REH cell (cell line): ENCODE data around the gene FSTL5.

- PRO-cap = no peak
These were observed 346.0 kb downstream of the FSTL5 start for GRCh38 chr4:161817788-161818181.

GRCh38 chr4:162163684-162164675, at the start of gene FSTL5:
FSTL5 (minus strand) TSS chr4:162164000.
- PRO-cap = no peak

GRCh38 chr4:162406622-162407179, 242.9 kb upstream of the FSTL5 start:
- PRO-cap = no peak

- PRO-cap = no peak
These were observed 52.5 kb downstream of the NAF1 start for GRCh38 chr4:163114261-163114593.

DNA sequence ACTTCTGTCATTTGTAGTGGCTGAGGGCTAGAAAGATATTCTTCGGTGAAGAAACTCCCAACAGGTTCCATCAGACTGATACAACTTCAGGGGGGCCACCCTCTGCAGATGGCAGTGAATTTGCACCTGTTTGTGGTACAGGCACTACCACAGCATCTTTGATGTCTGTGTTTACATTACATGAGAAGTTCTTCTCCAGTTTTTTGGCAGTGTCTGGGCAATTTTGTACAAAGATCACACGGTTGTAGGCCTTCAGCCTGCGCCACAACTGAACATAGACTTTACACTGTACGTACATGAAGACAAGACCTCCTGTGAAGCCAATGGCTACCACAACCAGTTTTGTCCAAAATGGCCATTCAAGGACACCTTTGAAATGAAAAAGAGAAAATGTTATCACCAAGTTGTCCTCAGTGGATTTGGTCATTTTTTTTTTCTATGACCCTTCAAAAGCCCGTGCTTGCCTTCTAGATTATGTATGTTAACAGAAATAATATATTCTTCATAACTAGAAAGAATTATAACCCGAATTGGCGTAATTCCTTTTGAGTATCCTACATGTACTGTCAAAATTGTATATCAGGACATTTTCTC, 34.3 kb downstream of the TMA16 start:
- PRO-cap = no peak

DNA sequence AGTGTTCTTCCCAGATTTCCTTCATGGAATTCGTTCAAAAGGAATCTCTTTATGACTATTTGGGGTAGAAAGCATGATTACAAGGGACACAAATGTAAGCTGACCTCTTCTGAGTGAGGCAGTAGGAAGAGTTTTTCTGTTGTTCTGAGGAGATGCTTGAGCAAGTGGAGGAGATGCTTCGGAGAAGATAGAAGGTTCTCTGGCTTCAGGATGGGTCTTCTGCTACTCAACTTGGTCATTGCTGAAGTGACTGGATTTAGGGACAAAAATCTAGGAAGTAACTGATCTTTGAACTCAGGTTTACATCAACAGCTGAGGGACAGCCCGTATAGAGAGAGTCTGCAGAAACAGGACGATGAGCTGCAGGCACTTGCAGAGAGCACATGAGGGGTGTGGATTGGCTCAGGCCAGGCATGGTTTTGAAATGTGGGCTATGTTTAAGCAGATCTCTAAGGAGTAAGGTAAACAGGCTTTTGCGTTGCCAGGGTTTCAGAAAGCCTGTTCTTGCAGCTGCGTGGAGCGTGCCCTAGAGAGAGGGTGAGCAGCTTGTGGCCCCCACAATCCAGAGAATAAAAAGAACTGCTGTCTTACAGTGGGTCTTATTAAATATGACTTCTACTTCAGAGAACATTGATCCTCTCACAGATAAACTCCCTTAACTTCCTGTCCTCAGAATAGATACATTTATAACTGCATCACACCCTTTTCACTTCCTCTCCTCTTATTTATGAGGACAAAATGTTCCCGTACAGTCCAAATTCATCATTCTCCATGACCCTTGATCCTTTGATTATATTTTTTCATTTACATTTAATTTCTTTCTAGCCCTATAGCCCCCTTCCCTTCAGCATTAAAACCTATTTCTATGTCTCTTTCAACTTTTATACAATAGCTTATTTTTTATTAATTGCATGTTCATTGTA, 64.0 kb downstream of the TMA16 start:
- PRO-cap = bidirectional peak, plus-strand start at position 507 of the sequence, minus-strand start at position 404 of the sequence

DNA sequence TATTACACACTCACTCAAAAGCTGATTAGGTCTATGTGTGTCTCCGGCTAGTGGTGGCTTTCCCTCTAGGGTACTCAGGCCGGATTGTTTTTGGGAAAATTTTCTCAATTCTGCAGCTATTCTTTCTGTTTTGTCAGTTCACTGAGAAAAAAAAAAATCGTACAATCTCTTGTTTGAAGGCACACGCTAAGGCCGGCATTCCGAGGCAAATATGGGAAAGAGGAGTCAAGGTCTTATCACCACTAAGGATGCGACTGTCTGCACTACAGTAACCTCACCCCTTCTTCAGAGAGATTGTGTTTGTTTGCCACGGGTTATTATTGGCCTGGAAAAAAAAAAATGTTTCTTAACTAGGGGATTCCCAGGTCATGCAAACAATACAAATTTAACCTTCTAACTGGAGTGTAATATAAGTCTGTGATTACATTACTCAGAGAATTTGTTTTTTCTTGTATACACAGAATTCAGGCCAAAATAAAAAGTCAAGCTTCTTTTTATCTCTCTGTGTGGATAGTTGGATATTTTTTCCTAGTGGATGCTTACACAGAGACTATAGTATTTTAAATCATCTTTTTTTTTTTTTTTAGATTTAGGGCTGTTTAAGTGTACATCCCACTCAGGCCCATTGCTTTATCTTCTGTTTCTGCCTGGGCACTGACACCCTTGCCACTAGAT, 168.3 kb downstream of the TMA16 start:
- PRO-cap = no peak

DNA sequence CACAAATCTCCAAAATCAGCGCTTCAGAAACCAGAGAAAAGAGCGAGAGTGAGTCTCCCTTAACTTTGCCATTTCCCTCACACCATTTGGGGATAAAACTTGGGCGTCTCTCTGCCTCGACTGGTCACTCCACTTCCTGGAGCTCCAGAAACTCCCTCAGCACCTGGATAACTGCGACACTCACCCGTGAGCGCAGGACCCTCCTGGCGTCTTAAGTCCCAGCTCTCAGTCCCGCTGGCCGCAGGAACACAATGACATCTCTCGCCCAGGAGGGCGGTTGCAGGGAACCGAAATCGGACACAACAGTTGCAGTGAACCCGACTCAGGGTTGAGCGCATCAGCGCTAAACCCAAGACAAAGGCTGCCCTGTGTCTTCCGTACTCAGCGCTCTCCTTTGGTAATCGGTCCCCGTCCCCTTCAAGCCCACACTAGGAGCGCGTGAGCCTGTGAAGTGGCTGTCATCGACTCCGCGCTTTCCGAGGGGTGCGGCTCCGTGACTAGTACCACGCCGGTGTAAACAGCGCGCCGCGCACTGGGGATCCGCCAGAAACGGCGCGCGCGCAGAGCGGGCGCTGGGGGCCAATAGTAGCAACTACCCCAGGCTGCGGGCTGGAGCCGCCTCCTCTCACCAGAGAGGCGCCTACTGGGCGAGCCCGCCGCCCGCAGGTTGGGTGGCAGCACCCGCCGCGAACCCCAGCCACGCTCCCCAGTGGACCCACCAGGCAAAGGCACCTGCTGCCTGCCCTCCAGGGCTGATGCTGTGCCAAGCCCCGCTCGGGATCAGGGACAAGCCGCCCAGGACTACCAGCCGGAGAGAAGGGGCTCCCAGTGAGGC, 599 bp downstream of the MARCHF1 start:
- PRO-cap = no peak

DNA sequence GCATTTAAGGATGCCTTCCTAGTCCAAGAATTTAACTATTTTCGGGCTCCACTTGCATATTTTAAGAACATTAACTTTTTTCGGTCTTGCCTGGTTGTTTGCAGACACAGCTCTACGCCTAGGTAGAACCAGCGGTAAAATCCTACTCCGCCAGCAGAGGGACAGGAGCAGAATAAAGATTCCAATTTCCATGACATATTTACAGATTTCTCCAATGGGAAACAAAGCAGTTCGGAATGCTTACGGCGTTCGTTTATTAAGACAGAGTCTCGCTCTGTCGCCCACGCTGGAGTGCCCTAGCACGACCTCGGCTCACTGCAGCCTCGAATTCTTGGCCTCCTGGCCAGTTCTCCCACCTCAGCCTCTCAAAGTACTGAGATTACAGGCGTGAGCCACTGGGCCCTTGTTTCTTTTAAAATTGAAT, 432 bp upstream of the TMEM192 start:
- PRO-cap = no peak

DNA sequence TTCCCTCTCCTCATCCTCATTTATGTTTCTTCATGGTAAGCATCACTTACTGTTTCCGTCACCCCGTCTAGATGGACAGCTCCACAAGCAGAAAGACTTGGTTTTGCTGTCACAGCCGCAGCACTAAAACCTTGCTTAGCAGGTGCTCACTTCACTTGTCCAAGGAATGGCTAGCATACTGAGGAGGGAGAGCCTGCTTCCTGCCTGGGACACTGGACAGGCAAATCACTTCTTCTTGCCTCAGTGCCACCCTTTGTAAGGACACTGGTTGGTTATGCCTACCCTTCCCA, 506 bp upstream of the KLHL2 start:
- PRO-cap = no peak

DNA sequence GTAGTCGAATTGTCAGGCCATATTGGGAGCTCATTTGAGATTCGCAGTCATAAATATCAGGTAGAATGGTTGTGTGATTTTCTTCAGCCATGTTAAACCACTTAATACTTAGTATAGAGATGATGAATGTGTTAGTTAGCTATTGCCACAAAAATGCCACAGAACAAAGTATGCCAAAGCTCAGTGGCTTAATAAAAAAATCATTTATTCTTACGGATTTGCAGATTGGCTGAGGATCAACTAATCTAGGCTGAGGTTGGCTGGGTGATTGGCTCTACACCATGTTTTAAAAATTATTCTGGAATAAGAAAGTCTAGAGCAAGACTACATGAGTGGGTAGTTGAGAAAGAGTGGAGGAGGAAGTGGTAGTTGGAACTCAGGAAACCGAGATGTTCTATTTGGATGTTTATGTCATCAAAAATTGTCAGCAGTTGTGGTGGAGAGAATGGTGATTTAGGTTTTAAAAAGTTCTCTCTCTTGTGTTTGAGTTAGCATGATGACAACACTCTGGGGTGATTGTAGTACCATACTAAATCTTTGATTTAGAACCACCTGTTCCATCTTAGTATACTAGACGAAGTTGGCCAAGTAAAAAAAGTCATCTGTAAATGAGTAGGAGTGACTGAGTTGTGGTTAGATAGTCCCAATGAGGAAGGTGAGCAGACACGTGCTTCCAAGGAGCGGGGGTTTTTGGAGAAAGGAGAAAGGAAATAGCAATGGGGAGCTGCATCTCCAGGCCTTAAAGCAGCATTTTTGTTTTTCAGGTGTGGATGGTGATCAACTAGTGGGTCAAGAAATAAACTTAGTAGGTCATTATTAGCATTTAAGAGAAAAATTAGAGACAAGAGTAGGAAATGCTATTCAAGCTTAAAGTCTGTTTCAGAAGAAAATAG, 31.4 kb downstream of the GK3 start:
- PRO-cap = no peak

- PRO-cap = no peak
These were observed 114.3 kb downstream of the CPE start for GRCh38 chr4:165493092-165493465.

- PRO-cap = no peak
These were observed 114.6 kb downstream of the CPE start for GRCh38 chr4:165493466-165493790.

GRCh38 chr4:165874043-165874601, 1.1 kb downstream of the TLL1 start:
- PRO-cap = no peak

GRCh38 chr4:166045346-166045660, 172.3 kb downstream of the TLL1 start:
- PRO-cap = no peak

DNA sequence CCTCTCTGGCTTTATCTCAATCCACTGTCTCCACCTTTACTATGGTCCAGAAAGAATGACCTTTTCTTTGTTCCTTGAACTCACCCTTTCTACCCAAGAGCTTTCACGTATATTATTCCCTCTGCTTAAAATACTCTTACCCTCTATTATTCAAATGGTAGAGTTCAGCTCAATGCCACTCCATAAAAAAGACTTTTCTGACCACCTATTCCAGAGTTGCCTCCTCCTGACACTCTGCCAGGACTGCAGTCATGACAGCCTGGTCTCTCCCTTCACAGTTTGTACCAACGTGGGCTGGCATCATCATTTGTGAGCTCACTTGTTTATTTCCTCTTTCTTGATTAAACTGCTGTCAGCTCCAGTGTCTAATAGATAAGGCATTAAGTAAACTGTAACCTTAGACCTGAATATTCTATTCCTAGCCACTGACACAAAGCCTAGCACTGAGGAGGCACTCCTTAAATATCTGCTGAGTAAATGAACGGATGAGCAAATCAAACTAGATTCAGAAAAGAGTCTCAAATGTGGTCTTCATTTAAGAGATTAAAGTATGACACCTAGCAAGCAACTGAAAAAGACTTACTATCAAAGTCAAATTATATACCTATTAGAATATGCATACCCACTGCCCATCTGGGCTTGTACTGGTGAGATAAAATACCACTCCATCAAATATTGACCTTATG, 48.7 kb downstream of the DDX60 start:
- PRO-cap = no peak

DNA sequence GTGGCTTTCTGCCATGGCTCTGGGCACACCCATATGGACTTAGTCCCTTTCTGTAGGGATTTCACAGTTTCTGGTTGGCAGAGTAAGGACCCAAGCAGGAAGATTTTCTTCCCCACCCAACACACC, 244.2 kb downstream of the CBR4 start:
- PRO-cap = no peak

GRCh38 chr4:168773489-168773775, 236.6 kb downstream of the CBR4 start:
- PRO-cap = no peak

DNA sequence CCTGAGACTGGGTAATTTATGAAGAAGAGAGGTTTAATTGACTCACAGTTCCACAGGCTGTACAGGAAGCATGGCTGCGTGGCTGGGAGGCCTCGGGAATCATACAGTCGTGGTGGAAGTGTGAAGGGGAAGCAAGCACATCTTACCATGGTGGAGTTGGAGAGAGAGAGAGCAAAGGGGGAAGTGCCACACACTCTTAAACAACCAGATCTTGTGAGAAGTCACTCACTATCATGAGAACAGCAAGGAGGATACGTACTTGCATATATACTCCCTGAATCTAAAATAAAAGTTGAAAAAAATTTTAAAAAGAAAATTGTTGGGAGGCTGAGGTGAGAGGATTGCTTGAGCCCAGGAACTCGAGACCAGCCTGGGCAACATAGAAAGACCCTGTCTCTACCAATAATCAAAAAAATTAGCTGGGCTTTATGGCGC, 206.9 kb downstream of the CBR4 start:
- PRO-cap = no peak

DNA sequence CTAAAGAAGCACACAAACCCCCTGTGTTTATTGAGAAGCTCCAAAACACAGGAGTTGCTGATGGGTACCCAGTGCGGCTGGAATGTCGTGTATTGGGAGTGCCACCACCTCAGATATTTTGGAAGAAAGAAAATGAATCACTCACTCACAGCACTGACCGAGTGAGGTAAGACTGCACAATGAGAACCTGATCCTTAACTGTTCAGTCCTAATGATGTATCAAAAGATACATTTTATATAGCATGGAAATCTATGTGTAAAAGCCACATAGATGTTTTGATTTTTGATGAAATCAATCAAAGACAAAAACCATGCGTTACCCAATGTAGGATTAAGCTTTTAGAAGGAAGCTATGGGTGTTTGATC, 85.8 kb downstream of the CBR4 start:
- PRO-cap = no peak